HGPS cell (cell line): ENCODE data around the genes LEKR1 and CCNL1.

DNA sequence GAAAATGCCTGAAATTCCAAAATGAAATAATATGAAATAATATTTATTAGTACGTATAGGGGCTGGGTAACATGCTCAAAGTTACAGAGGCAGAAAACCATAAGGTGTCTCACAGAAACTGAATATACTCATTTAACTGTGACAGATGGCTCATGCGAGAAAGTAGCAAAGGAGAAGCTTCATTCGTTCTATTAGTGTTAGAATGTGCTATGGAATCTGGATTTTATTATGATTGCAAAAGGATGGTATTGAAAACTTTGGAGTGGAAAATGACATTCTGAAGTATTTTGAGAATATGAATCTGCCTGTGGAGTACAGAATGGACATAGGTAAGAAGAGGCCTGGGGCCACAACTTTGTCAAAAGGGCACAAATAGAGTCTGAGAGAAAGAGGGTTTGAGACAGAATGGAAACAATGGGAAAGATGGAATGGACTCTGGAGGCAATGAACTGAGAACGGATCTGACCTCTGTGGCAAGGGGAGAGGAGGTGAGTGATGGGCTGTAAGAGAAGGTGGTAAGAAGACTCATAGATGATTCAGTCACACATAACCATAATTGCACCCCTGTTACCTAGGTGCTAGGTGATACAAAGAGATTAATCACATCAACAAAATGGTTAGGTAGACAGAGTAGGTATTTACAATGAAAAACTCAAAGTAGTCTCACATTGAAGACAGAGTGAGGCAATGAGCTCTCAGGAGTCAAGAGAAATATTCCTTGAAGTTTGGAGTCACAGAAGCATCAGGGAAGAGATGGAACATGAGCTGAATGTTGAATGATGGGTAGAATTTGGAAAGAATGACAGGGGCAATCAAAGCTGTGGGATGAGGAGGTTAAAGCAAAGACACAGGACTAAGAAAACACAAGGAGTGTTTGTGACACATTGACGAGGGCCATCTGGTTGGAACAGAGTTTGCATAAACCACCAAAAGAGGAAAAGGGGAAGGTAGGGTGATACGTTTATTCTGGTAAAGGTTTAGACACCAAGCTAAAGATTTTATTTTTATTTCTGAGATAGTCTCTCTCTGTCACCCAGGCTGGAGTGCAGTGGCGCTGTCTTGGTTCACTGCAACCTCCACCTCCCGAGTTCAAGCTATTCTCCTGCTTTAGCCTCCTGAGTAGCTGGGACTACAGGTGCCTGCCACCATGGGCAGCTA lies 32.5 kb downstream of the MME start:
- RRBS, result no CpG with 5 or more reads among the region's 8 CpGs

DNA sequence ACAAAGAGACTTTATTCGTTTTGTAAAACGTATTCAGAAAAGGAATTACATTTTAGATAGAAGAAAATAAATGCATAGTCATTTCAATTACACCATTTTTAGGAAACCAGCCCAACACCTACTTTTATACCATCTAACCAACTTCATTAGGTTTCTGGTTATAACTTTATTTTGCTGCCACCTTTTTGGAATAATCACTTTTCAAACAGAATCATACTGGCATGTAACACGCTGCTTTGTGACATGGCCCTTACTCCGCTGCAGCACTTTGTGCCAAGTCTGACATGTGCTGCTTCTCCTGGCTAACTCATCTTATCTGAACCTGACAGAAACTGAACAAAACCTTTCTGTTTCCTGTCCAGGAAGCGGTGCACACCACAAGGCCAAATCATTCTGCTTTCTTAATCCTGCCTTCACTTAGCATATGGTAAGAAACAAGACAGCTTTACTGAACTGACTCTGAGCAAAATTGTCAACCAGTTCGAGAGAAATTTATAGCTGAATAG lies 41.3 kb upstream of the STRIT1 start:
- RRBS, result no CpG with 5 or more reads among the region's 6 CpGs

DNA sequence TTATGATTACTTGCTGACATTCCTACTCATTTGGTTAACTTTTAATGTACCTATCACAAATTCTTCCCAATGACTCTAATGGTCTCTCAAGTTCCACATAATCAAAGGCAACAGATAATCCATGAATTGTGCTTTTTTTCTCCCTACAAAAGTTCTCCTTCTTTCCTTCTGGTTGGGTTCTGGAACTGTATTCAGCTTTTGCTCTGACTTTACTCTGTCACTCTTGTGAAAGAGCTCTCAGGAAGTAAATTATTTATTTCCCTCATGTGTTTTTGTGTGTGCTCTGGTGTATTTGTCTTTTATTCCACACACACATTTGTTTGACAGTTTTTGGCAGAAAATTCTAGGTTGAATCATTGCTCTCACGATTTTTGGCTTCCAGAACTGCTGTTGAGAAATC lies 172.9 kb downstream of the PLCH1 start:
- RRBS, result no CpG with 5 or more reads among the region's 1 CpG

GRCh38 chr3:155743625-155743942 lies 1.3 kb downstream of the PLCH1 start:
- RRBS, result no CpG with 5 or more reads among the region's 6 CpGs

DNA sequence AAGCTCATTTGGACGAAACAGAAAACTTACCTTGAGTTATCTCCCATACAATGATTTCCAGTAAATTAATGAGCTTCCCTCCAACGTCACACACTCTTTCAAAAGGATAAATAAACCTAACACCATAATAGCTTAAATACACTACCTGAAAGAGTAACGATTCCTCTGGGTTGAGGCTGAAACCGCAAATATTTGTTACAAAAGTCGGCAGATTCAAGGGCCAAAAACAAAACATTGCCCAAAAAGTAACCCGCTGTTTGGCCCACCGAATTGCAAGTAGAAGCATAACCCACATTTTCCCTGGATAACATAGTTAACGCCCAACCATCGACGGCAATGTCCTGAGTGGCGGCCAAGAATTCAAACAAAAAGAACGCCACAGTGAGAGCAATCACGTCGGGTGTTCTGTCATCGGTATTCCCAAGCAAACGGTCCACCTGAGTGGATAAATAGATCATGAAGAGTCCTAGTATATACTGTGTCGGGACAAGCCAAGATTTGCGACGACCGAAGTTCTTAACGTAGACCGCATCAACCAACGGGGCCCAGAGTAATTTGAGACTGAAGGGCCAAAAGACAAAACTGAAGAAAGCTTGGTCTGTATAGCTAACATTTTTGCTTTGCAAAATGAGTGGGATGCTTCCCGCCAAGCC lies 1.0 kb downstream of the SLC33A1 start:
- RRBS, result no CpG with 5 or more reads among the region's 24 CpGs

- RRBS, result 2% methylated on average over 19 of the region's 57 CpGs
Measured at GRCh38 chr3:155871287-155872029, 1.0 kb downstream of the GMPS start.

- RRBS, result no CpG with 5 or more reads among the region's 2 CpGs
Measured at GRCh38 chr3:156535628-156536298, 19.2 kb downstream of the SSR3 start.

DNA sequence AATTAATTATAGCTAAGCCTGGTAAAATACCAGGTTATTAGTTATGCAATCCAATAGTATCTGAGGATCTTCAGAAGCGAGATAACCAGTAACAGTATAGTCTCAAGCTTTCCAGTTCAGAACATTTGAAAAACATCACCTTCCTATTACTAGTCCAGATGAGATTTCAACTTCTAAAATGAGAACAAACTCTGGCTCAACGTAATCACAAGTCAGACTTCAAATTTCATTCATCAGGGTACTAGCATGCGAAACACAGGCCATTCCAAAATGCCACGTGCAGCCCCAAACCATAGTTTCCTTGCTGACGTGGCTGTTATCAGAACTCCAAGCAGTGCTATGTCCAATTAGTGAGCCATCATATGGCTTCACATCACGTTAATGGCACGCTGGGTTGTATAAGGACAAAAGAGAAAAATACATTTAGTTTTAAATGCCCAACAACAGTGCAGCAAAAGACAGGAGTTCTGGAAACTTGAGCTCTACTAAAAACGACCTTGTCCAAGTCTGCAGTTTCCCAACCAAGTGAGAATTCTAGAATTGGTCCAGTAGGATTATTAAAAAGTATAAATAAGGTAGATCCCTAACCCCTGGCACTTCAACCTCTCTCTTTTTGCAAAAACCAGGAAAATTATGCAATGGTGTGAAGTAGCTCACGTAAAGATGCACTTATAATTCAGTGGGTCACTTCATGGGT lies 915 bp downstream of the SSR3 start:
- RRBS, result no CpG with 5 or more reads among the region's 9 CpGs

- RRBS, result no CpG with 5 or more reads among the region's 5 CpGs
Measured at GRCh38 chr3:156707243-156707704, 32.9 kb downstream of the TIPARP start.

- RRBS, result 2% methylated on average over 17 of the region's 38 CpGs
Measured at GRCh38 chr3:156825855-156826387, at the start of gene LEKR1. LEKR1 (plus strand) TSS chr3:156826353.

GRCh38 chr3:157088439-157089034 lies 71.4 kb downstream of the CCNL1 start:
- RRBS, result 3% methylated on average over 5 of the region's 29 CpGs

DNA sequence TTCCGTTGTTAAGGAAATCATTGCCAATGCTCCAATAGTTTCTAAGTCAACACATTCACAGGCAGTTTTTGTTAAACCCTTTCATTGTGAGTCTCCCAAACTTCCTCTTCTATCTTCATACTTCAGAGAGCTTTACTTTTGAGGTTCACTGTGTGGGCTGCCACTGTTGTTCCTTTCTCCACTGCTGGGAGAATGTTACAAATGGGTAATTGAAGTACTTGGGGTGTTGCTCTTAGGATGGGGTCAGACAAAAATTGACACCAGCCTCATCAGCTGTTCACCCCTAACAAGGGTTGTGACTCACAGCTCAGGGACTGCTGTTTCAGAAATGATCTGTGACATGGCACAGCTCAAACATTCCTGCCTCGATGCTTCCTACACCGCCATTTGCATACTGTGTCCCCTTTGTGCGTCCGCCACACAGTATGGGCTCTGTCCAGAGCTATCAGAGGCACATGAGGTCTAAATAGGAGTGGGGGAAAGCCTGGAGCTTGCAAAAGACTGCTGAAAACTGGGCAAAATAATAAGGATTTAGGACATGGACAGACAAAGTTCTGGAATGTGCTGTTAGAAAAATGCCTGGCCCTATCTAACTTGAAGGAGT lies 44.0 kb downstream of the CCNL1 start:
- RRBS, result no CpG with 5 or more reads among the region's 5 CpGs

DNA sequence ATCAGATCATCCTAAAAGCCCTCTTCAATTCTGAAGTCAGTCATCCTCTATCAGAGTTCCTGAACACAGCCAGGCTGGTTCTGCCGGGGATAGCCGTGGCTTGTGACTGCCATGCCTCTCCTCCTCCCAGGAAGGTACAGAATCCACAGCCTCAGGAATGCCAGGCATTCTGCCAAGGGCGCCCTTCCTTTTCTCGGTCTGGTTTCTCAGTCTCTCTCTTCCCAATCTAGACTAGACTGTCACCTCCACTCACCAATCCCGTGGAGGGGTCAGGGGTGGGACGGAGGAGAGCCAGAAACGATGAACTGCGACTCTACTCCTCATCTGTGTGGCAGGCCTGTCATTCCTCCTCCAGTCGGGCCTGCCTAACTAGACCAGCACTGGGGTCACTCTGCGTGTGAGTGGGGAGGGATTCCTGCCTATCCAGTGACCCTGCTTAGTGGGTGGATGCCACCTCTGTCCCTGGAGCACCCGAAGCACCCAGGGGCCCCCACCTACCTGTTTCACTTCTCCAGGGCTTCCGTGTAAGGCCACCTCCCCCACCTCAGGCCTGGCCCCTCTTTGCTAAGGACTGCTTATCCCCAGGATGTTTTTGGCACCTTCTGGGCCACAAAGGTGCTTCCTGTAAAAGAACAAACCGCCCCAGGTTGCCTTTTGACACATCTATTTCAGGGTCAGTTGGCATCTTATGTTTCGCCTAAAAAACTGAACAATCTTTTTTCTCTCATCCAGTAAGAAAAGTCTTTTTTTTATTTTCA lies 30.8 kb downstream of the CCNL1 start:
- RRBS, result no CpG with 5 or more reads among the region's 14 CpGs

DNA sequence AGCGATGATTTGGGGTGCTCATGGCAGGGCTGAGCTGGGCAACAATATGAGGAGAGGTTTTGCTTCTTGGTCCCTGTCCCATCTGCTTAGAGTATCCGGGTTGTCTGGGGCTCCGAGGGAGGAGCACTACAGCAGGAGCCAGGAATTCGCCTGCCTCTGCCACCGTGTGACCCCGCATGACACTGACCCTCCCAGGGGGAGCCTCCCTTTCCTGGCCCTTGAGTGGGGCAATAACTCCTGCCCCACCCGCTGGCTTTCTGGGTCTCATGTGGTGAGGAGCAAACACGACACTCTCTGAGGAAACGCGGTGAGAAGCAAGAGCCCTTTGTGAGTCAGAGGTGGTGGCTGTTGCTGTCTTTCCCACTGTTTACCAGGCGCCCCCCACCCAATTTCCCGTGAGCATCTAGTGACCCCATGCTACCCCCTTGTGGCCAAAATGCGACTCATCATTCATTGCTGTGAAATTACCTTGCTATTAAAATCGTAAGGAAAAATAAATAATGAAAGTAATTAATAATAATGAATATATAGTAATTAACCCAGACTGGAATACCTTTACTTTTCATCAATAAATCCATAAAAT lies 29.5 kb downstream of the CCNL1 start:
- RRBS, result no CpG with 5 or more reads among the region's 14 CpGs

DNA sequence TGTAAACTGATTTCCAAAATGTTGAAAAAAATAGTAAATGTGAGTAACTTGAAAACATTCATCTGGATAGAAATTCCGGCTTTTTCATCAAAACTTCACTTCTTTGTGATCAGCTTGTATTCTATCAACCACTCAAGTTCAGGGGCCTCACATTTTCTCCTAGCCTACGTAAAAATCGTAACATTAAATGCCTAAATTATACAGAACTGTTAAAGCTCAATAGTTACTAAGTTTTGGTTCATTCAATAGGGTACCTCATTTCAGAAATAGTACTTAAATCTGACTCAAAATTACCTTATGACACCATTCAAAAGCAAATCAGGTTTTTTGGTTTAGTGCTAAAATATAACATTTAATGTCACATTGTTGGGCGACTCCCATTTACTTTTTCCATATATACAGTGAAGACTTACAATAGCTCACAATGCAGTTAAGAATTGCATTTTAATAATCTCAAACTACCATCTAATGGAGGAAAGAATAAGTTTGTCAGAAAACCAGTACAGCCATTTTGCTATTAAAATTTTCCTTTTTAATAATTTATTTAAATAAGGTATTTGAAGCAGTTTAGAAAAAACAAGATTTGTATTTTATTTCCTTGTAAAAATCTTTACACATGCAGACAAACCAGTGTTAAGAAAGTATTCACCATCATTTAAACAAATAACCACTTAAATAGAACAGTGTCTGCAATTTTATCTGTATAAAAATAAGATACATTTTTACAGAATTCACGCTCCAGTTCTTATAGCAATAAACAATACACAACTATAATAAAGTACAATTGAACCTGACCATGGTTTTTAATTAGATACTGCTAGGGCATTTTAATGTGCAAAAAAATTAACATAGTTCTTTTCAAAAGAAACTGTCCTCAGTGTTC lies 12.5 kb downstream of the CCNL1 start:
- RRBS, result no CpG with 5 or more reads among the region's 5 CpGs

- RRBS, result no CpG with 5 or more reads among the region's 8 CpGs
Measured at GRCh38 chr3:157149648-157150547, 10.0 kb downstream of the CCNL1 start.

DNA sequence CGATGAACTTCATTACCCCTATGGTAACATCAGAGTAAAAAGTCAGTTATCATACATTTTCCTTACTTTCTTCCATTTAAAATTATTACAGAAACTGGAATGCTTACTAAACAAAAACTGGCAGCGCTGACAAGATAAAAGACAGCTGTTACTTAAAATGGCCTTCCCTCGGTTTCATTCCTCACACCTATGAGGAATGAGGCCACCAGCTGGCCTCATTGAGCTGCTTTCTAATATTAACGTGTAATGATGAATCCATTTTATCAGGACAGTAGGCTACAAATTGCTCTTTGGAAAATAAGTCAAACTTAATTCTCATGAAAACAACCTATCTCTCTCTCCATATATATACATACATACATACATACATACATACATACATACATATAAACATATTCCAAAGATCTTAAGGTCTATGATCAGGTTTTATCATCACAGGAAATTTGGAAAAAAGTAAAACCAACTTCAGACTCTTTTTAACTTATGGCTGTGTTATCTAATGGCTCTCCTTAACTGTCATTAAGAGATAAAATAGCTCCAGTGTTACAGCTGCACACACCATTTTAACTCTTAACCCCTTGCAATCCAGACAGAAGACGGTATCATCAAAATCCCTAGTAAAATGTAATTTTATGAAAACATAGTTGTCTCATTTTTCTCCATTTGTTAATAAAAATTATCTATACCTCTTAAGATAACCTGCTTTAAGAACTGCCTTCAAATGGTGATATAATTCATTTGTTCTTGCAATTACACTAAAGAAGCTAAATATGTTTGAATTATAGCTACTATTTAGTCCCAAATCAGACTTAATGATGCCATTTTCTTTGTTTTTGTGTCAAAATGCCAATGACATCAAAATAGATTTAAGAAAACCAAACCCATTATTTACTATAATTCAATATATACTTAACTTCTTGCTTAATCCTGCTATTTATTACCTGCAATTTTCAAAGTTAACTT lies 5.1 kb downstream of the CCNL1 start:
- RRBS, result no CpG with 5 or more reads among the region's 5 CpGs

DNA sequence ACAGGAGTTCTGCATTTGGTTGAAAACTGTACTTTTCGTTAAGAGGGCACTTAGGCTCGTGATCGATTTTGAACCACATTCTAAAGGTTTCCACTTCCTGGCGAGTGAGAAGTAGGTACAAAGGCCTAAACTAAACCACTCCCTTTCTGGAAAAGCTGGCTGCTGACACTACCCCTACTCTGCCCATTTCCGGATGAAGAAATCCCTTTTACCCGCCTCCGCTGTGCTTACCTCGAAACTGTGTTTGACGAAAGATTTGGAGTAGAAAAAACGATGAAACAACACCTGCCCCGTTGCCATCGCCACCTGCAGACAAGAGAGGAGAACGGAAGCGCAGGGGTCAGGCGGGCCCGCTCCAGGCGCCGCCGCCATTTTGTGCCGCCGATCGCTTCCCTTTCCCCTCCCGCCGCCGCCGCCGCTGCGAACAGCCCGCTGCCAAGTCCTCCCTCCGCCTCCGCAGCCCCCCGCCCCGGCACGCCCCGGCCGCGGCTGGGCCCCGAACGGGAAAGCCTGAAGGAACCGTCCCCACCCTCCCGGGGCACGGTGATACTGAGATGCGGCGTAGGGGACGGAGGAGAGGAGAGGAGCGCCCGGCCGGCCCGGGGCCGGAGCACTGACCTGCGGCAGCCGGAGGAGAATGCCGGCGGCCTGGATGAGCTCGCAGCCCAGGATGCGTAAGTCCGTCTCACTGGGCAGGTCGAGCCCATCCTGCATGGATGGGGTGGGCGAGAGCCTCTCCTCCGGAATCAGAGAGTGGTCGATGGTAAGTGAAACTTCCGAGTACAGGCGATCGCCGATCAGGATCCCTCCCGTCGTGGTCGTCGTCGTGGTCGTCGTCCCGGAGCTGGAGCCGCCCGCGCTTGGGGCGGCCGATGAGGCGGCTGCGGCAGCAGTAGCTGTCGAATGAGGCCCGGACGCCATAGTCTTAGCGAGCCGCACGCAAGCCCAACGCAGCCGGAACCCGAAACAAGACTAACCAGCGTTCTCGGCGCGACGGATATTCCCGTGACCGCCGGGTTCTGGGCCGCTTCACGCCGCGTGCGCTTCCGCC lies at the start of gene CCNL1:
Gene CCNL1, minus strand, starts transcription at position 974 of the 1,051 bp plus-strand sequence.
- RRBS, result 1% methylated on average over 55 of the region's 103 CpGs

- RRBS, result no CpG with 5 or more reads among the region's 4 CpGs
Measured at GRCh38 chr3:157282289-157282961, 122.5 kb upstream of the CCNL1 start.

- RRBS, result 5% methylated on average over 7 of the region's 46 CpGs
Measured at GRCh38 chr3:157542836-157543525, 39.8 kb upstream of the VEPH1 start.